Placental epithelial cell (primary cell): Measurements from ENCODE around the gene BTG1.

DNA sequence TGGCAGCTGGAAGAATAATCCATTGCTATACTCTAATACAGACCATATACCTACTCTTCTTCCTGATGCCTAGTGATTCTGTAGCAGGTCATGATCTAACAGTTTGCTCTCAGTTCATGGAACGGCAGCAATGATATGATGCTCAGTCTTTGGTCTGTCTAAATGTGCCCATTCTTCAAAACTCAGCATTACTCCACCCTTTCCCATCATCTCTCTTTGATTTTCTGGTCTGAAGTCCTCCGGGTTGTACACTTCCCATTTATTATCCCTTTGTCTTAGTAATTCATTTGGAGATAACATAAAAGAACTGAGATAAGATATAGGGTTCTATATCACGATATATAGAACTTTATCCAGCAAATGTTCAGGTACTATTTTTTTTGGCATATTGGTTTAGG lies 7.6 kb downstream of the ATP2B1 start:
- CAGE, long polyA plus RNA: no peak

DNA sequence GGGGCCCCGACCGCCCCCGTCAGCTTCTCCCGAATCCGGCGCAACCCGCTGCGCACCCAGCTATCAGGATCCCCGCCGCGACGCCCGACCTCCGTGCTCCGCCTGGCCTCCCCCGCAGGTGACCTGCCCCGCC lies 345 bp downstream of the ATP2B1 start:
- CAGE, long polyA plus RNA: no peak

DNA sequence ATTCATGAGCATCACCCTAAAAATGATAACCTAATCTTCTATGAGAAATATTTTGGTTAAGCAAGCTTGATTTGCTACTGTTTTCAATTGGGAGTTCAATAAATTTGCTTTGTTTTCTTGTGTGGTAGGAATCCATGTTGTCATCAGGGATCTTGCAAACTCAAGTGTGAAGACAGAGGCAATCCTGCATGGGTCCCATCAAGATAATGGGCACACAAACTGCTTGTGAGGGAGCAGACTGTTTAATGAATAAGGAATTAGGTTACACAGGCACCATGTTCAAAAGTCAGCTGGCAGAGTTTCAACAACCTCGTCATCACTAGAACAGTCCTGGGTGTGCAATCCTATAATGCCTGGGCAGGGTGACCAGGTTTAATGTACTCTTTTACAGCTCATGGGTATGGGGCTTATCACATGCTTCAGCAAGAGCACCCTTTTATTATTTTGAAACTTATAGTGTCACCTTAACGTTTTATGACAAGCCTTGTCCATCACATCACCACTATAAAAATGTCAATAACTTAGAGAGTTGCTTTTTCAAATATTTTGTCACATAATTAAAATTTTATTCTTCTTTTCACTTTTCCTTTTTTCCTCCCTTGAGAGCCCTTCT lies 252.0 kb upstream of the ATP2B1 start:
- CAGE, long polyA plus RNA: no peak

- CAGE, long polyA plus RNA: no peak
Measured at GRCh38 chr12:90501798-90502154, 453.2 kb downstream of the CCER1 start.

- CAGE, long polyA plus RNA: no peak
Measured at GRCh38 chr12:90849418-90849694, 105.6 kb downstream of the CCER1 start.

DNA sequence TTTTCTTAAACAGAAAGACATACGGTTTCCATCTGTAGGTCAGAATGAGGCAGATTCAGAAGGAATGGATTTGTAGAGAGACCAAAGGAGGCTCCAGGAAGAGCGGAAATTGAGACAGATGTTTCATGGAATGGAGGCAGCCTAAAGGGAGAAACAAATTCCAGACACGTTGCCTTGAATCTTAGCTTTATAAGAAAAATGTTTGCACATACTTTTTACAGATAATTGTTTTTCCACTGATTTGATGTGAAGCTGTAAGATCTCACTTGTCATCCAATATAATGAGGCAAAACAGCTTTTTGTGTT lies 24.8 kb downstream of the EPYC start:
- CAGE, long polyA plus RNA: no peak

GRCh38 chr12:91171365-91172070 lies 11.1 kb downstream of the DCN start:
- CAGE, long polyA plus RNA: no peak

DNA sequence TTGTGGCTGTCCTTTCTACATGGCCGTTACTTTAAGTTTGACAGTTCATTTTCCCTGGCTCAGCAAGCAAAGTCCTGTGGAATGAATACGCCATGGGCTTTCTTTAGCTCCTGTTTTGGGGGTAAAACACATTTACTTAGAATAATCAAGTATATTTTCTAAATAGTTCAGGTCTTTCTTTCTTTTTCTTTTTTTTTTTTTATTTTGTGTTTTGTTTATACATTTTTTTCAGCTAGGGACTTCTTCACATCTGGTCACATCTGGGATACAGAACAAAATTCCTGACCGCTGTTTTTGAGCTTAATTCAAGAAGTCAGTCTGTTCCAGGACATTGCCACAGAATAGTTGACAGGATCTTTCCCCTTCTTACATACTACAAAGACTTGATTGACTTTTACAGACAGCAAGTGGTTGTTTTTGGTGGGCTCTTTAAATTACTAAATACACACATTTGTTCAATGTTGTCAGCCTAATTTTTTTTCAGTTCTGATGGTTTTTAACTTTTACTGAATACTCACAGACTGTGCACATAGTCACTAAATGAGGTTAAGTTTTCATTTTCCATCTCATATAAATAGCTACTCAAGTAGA lies 41.8 kb upstream of the DCN start:
- CAGE, long polyA plus RNA: no peak

GRCh38 chr12:91250154-91250816 lies 67.7 kb upstream of the DCN start:
- CAGE, long polyA plus RNA: no peak

GRCh38 chr12:91783428-91783627 lies 362.3 kb downstream of the BTG1 start:
- CAGE, long polyA plus RNA: no peak

- CAGE, long polyA plus RNA: no peak
Measured at GRCh38 chr12:92034743-92035777, 110.6 kb downstream of the BTG1 start.

GRCh38 chr12:92093802-92094397 lies 51.7 kb downstream of the BTG1 start:
- CAGE, long polyA plus RNA: no peak

GRCh38 chr12:92133742-92134356 lies 11.8 kb downstream of the BTG1 start:
- CAGE, long polyA plus RNA: no peak

GRCh38 chr12:92145481-92145936 lies at the start of gene BTG1:
Gene BTG1, minus strand, starts transcription at chr12:92145846.
- CAGE, long polyA plus RNA: no peak

DNA sequence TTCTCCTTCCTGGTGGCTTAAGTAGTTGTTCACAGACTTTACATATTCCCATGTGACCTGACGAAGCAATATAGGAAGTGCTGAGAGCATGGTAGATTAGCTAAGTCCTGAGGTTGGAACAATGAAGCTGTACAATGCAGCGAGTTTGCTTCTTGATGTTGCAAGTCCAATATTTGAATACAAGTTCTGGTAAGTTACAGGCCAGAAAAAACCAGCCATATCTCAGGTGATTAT lies 72.8 kb upstream of the BTG1 start:
- CAGE, long polyA plus RNA: no peak

DNA sequence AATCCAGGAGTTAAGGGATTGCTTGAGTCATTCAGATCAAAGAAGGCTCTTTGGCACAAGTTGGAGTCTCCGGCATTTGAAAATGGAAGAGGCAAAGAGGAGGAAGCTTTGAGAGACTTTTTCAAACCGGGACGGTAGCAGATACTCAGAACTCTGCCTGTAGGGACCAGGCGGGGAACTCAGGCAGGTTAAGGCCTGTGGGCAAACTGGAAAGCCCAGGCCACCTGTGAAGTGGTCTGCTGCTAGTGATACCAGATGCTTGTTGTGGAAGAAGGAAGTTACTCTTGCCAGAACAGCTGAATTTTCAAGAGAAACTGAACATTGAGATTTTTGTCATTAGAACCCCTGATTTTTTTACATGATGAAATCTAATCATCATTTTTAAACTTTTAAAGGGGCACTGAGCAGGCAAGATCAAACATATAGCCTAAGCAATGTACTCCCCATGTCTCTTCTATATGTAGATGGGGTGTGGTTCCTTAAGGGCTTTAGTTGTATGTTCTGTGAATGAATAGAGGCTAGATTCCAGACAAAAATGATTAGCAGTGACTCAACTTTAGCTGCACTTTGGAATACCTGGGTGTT lies 256.9 kb upstream of the PLEKHG7 start:
- CAGE, long polyA plus RNA: no peak

GRCh38 chr12:92543781-92544306 lies 158.9 kb upstream of the PLEKHG7 start:
- CAGE, long polyA plus RNA: no peak

DNA sequence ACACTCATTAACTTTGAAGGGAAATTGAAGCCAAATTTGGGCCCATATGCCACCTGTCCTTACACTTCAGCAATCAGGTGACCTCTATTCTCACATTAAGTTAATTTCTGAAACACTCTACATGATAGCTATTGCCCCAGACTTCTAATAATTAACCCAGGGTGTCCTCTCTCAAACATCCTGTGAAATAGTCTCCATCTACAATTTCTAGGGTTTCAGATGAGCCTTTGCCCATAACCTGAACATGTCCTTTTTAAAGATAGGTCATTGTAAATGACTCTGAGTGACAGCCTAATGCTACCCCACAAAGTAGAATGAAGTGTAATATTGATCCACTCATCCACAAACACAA lies 155.8 kb upstream of the PLEKHG7 start:
- CAGE, long polyA plus RNA: no peak

DNA sequence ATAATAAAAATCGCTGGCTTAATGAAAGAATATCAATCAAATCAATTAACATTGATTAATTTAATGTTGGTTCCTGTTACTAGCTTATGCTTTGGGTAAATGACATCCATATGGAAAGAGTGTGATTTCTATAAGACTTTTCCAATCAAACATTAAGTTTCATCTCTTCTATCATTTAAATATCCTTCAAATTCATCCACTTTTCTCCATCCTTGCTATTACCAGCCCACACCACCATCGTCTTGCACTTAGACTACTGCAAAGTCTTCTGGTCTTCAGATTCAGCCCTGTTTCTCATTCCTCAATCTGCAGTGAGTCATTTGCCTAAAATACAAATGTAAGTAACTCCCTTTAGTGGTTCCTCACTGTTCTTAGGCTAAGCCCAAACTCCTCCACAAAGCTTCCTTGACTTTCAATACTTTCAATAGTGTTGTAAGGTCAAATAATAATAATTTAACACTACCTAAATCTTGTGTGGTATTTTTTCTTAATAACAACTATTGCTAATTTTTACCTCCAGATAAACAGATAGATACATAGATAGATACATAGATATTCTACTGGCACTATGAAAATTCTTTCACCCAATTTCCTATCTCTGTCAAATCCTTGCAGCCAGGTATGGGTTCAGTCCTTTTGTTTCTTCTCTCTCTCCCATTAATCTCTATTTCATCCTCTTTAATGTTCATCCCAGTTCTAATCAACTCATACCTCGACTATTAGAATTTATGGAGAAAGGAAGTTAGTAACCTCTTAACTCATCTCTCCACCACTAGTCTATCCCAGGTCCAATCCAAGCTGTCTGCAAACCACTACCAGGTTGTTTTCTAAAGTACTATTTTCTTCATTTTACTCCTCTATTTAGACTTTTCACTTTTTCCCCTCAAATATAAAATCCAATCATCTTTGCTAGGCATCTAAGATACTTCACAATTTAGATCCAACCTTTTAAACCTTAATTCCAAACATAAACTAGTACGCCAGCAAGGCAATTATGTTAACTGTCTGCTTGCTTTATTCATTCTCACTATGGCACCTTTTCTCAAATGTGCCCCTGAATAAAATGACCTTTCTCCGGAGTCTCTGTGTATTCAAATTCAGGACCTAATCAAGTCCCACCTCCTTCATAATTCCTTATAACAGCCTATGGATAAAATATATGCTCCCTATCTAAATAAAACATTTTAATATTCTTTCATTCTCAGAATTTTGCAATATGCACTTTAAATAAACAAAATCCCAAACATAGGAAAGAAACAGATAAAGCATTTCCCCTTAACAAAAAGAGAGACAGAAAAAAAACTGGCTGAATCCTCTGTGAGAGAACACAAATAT lies 83.6 kb downstream of the PLEKHG7 start:
- CAGE, long polyA plus RNA: no peak

DNA sequence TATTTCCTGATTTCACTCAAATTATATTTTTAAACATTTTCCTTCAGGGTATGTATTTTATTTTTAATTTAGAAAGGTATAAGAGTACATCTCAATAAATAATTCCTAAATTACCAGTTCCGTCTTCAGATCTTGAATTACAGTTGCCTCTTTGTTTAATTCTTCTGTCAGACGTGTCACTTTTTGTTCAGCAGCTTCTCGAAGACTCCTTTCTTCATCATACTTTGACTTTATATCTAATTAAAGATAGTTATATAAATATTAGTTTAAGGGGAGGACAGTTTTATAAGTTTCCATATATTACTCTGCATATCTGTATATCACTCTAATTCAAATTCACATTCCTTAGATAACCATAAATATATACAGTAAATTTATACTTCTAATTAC lies 77.0 kb downstream of the EEA1 start:
- CAGE, long polyA plus RNA: no peak